Pericardium (tissue), 1 donor: ENCODE results near the gene CD34.

- RRBS = no CpG with 5 or more reads among the region's 8 CpGs
Measured at GRCh38 chr1:206954285-206955200, 8.3 kb upstream of the PIGR start.

GRCh38 chr1:207017677-207017964 is 14.9 kb downstream of the C1orf116 start:
- RRBS = no CpG with 5 or more reads among the region's 1 CpG

DNA sequence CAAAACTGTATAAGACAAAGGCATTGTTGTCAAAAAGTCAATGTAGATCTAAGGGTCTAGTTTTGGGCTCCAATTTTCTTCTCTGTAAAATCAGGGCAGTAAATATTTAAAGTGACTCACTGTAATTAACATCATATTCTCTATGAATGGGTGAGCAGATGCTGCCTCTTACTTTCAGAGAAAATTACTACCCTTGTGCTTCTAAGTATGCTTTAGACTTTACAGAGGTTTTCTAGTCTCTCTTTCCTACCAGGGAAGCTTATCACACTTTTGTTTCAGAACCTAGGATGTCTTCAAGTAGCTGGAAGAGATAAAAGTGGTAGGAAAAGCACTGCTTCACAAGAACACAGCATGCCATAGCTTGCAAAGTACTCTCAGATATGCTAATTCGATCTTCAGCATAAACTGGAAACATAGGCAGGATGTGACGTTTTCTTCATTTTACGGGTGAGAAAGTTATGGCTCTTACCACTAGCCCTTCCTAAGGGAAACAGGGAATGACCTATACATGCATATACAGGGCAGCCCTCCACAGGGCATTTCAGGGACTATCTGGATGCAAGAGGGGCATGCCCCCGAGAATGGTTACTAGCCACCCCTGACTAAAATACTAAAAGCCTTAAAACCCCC is 2.7 kb downstream of the C1orf116 start:
- RRBS = no CpG with 5 or more reads among the region's 4 CpGs

DNA sequence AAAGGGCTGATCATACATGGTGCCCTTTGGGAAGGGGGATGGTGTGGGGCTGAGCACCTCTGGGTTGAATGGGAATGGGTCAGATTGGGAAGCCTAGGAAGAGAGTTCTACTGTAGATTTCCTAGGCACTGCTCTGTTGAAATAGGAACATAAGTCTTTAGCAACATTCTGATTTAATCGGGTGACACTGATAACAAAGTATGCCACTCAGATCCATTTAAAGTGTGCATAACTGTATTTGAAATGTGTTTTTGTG is 11.2 kb upstream of the C4BPB start:
- RRBS = no CpG with 5 or more reads among the region's 1 CpG

GRCh38 chr1:207240766-207241093 is 80.7 kb upstream of the CD55 start:
- RRBS = no CpG with 5 or more reads among the region's 1 CpG

DNA sequence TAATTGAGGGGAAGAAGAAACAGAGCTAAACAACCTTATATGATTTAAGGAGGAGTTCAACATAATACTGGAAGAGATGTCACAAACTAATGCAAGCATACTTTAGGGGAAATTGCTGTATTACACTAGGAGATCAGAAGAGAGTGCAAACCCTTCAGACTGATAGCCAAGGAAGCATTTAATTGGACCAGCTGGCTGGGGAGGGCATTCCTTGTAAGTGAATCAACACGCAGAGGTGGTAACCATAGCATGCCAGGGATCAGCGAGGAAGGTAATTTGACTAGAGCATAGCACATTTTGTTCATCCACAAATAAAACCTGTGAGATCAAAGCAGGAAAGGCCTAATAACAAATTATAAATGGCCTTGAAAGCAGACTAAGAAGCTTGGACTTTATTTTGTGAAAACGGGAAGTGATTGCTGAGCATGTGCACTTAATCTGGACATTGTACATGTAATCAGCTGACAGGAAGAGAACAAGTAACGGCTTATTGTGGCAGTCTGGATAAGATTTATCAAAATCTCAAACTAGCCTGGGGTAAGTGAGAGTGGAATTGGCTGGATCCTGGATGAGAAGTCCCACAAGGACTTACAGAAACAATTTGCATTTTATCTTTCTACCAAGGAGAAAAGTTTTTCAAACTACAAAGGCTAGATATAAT is 11.7 kb upstream of the CD55 start:
- RRBS = no CpG with 5 or more reads among the region's 4 CpGs

DNA sequence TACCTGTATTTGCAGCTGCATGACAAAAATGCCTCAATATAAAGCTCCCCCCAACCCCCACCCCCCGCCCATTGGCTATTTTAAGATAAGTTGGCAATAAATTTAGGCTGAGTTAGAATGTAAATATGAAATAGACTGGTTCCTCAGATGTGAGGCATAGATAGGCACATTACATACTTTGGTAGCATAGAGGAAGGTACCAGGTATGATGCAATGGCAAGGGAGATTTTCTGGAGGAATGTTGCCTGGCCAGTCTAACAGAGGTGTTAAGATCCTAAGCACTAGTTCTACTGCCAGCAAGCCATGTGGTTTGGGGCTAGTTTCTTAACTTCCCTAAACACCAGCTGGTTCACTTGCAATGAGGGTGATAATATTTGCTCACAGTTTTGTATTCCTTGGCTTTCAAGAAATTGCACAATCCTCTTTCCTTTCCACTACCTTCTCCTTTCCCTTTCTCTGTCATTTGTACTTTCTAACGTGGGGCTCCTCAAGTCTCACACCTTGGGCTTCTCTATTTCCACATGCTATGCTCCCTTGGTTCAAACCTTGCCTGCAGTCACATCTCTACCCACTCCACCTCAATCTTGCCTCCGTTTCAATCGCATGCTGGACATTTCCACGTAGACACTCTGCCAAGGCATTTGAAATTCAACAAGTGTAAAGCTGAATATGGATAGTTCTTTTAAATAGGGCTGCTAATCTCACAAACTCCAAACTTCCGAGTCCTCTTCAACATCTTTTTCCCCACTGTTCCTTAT is 4.7 kb upstream of the CD55 start:
- RRBS = no CpG with 5 or more reads among the region's 6 CpGs

DNA sequence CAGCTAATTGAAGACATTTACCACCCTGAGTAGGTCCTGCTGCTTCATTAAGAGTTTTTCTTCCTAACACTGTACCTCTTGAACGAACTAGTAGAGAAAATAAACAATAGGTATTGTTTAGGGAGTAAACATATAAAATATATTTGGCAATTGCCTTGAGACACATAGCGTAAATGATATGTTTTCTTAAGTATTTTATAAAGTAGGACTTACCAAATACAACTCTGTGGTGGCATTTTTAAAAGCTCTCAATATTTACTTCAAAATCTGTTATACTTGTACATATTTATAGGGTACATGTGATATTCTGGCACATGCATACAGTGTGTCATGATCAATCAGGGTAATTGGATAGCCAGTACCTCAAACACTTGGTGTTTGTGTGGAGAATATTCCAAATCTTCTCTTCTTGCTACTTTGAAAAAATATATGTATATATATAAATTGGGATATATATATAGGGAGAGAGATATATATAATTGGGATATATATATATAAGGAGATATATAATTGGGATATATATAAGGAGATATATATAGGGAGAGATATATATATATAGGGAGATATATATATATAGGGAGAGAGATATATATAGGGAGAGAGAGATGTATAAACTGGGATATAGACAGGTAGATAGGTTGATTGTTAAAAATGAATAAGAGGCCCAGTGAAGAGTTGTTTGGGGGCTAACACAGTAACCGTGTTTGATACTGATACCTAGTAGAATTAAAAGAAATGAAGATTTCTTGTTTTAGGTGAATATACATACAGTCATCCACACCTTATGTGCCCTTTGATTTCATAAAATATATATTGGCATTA is 1.4 kb downstream of the CD55 start:
- RRBS = no CpG with 5 or more reads among the region's 3 CpGs

DNA sequence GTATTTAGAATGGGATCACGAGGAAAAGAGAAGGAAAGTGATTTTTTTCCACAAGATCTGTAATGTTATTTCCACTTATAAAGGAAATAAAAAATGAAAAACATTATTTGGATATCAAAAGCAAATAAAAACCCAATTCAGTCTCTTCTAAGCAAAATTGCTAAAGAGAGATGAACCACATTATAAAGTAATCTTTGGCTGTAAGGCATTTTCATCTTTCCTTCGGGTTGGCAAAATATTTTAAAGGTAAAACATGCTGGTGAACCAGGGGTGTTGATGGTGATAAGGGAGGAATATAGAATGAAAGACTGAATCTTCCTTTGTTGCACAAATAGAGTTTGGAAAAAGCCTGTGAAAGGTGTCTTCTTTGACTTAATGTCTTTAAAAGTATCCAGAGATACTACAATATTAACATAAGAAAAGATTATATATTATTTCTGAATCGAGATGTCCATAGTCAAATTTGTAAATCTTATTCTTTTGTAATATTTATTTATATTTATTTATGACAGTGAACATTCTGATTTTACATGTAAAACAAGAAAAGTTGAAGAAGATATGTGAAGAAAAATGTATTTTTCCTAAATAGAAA is 38.5 kb downstream of the CD55 start:
- RRBS = no CpG with 5 or more reads among the region's 3 CpGs

DNA sequence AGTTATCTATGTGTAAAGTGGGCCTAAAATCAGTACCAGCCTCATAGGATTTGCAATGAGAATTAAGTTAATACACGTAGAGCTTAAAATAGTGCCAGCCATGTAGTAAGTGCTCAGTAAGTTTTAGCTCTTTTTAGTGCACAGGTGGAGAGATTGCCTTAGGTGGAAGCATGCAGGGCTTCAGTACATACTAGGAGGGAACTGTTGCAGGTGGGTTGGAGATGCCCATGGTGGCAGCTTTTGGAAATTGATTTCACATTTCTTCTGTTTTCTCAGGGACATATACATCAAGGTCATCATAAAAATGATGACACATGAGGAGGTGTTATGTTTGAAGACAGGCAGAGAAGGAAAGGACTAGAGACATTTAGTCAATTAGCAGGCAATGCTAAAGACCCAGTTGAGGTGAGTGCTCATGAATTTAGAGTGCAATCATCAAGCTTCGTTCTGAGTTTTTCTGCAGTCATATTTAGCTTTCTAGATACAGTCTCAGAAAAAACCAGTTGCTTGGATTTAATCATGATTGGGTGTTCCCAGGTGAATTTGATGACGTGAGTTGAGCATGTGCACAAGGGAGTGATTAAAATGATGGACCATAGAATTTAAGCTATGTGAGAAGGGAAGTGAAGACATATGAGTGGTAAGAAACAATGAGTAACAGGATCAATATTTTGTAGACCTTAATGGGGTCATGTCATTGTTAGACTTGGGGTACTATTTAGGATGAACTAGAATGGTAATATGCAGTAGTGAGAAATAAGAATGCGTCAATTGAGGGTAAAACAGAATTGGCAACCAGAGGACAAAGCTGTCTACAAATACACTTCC is 41.1 kb downstream of the CD55 start:
- RRBS = no CpG with 5 or more reads among the region's 4 CpGs

- RRBS = no CpG with 5 or more reads among the region's 14 CpGs
Measured at GRCh38 chr1:207519593-207520192, 23.7 kb downstream of the CR1 start.

DNA sequence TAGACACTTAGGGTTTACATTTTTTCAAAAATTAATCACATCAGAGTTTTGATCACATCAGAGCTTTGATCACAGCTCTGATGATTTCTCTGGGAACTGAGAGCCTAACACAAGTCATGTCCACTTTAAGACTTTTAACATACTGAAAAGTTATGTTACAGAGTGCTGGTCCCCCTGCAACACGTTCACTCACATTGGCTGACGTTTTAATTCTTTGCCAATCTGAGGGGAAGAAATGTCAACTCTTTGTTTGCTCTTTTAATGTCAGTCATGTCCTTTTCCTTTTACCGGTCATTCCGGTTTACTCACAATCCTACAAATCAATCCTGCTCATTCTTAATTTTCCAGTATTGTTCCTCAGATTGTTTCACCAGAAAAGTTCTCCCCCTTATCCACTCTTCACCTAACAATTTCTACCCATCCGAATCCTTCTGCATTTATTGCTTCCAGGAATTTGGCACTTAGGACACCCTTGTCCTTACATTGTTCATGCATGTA is 956 bp upstream of the CD46 start:
- RRBS = no CpG with 5 or more reads among the region's 5 CpGs

DNA sequence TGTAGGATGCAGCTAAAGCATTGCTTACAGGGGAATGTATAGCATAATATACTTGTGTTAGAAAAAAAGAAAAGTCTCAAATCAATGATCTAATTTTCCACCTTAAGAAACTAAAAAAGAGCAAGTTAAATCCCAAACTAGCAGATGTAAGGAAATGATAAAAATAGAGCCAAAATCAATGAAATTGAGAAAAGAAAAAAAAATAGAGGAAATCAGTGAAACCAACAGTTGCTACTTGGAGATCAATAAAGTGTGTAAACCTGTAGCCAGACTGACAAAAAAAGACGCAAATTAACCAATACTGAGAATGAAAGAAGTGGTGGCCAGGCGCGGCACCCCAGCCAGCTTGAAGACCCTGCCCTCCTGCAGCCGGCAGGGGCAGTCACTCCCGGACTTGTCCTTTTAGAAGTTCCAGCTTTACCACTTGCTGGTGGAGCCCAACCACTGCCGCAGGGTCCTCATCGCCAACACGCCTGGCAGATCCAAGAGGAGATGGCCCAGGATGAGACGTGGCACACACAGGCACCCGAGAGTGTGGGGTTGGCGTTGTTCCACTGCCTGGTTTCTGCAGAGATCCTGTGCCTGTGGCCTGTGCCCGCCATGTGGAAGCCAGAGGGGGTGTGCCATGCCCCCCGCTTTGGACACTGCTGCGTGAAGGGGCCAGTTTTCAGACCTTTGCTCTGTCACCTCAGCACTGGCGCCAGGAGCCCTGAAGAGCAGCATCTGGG is 10.6 kb downstream of the CD46 start:
- RRBS = no CpG with 5 or more reads among the region's 15 CpGs

- RRBS = no CpG with 5 or more reads among the region's 20 CpGs
Measured at GRCh38 chr1:207803402-207804624, 52.0 kb downstream of the CD46 start.

DNA sequence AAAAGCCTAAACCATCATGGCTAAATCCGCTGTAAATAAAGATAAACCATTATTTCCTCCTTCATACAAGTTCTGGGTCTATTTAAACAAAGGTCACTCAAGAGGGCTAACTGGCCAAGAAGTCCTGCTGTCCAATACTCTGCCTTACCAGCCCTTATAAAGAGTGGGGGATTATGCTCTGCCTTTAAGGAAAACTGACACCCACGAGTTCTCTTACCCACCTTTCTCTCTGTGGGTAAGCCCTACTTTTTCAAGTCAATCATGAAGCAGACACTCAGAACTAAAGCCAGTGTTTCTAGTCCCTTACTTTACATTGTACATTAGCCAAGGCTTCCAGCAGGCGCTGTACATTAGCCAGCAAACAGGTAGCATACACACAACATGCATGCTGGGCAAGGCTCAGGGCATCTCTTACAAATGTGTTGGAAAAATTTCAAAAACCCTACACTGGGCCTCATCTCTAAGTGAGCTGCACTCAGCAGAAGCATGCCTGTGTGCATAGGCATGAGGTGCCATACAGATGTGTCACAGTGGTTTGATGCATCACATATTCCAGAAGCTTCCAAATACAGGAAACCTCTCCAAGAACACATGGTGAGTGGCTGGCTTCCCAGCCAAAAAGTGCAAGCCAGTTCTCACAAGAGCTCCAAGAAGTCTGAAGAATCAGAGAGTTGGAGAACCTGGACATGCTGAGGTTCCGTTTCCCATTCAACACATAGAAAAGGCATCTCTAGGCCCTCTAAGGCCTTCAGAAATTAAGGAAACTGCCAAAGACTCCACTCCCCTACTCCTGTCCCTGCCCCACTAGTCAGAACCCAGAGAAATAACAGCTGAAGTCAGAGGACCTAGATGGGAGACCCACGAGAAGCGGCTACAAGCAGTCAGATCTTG is 58.2 kb downstream of the CD46 start:
- RRBS = no CpG with 5 or more reads among the region's 6 CpGs

DNA sequence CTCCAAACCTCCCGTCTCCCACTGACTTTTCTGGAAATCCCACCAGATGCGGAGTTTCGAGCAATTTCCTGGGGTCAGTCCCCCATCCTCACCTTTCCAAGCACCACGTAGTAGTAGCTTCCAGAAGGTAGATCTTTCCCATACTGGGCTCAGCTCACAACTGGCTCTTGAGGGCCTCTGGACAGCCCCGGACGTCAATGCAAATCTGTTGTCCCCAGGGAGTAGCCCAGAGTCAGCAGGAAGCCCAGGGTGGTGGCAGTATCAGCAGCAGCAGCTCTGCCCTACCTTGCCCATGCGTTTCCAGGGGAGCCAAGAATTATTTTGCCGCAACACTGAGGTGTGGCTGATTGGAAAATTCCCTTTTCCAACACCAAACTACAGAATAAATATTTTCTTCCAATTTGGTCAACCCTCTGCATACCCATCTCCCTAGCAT is 70.3 kb downstream of the CD46 start:
- RRBS = no CpG with 5 or more reads among the region's 8 CpGs

GRCh38 chr1:207892991-207893308 is 18.0 kb downstream of the CD34 start:
- RRBS = no CpG with 5 or more reads among the region's 3 CpGs

DNA sequence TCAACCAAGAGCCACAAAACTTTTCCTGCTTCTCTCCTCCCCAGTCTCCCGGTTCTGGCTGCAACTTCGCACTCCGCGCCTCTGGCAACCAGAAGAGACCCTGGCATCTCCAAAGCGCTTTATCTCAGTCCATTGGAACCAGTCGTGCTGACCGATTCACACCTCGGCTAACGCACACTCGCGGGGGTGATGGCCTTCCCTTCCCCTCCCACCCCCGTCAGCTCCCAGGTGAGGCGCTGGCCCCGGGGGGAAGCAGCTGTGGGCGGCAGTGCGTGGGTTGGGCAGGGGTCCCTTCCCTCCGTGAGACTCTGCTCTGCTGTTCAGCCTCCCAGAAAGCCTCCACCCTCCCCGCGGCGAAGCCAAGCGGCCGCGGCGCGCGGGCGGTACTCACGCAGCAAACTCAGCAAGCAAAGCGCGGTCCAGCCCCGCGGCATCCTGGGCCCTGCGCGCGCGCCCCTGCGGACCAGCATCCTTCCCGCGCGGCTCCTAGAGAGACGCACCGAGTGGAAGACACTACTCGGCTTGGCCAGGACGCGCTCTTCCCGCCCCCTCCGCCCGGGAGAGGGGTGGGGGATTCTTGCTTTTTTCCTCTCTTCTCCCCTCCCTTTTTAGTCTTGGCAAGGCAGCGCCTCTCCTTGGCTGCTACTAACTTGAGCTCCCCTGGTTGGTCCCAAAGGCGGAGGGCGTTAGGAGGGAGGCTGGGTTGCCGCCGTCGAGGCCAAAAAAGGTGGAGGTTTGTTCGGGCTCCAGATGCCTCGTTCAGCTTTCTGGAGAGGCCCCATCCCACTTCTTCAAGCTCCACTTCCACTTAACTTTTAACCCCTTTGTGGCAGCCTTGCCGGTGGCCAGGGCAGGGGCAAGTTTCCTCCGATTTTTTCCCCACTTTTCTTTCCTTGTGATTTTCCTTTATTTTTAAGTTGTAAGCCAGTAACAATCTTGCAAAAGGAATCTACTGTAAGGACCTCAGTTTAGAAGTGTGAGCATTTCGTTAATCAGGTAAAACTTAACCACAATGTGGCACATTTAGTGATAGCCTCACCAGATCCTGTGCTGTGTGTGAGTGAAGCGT is at the start of gene CD34:
CD34 (minus strand) TSS at position 515 of the 1,069 bp plus-strand sequence.
- RRBS = 8% methylated on average over 1 of the region's 60 CpGs

DNA sequence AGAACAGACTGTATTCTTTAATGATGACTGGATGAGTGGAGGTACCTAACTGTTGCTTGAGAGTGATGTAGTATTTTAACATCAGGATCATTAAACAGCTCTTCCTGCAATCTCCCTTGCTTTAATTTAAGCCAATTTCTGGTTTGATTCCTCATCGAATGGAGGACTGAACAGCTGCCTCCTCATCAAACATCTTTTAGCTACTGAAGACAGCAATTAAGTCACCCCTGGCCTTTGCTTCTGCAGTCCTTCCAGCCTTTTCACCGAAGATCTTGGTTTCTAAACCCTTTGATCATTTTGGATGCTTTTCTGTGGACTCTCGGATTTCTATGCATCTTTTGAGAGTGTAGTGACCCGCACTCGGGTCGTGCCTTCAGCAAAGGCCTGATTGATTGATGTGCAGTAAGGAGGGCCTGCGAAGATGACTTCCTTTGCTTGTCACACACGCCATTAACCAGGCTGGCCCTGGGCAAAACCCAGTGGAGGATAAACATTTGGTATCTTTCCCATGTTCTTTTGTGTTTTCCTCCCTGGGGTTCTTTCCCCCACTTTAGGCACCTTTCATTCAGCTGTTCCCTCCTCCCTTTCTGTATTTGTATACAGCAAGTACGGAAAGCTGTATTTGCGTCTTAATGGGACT is 157.4 kb upstream of the CD34 start:
- RRBS = no CpG with 5 or more reads among the region's 10 CpGs

- RRBS = no CpG with 5 or more reads among the region's 10 CpGs
Measured at GRCh38 chr1:208149405-208150298, 94.5 kb downstream of the PLXNA2 start.